Mononuclear cell (primary cell): Measurements from ENCODE around the genes MIA and DMAC2.

- RRBS, result no CpG with 5 or more reads among the region's 15 CpGs
Measured at GRCh38 chr19:40687399-40688204, 2.8 kb downstream of the NUMBL start.

DNA sequence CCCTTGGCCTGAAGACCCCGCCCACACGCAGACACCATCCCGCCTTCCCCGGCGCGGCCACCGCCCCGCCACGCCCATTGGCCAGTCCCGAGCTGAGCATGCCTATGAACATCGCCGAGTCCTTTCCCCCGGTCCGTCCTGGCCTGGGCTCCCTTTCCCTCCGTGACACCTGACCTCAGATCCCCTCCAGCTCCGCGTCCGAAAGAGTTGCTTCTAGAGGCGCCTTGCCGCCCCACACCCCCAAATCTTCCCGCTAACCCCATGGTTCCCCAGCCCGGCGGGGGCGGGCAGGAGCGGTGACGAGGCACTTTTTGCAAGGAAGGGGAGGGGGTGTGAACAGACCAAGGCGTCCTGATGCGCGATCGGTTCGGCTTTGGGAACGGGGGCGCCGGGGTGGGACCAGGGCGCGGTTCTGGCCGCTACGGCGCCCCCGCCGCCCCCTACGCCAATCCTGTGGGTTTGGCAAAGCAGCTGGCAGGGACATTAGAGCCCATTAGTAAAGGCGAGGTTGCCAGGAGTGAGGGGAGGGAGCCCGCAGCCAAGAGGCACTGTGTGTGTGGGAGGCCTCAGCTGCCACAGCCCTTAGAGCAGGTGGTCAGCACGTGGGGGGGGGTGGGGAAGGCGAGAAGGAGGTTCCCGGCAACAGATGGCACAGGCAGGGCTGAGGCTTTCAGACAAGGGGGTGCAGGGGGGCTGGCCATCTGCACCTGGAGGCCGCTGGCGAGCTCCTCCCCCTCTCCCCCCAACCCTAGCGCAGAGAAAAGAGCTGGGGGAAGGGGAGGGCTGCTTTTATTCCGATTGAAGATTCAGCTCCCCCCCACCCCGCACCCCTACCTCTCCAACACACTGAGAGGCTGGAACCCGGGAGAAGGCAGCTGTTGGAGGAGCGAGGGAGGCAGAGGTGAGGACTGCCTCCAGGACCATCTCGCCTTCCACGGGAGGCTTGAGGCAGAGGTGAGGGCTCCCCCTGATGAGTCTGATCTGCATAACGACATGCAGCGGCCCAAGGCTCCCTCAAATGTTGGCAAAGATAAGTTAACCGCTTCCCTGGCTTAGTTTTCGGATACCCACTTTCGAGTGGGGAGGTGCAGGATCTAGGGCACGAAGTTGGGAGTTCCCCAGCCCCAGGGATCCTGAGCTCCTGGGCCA is 681 bp upstream of the NUMBL start:
- RRBS, result 2% methylated on average over 9 of the region's 62 CpGs

DNA sequence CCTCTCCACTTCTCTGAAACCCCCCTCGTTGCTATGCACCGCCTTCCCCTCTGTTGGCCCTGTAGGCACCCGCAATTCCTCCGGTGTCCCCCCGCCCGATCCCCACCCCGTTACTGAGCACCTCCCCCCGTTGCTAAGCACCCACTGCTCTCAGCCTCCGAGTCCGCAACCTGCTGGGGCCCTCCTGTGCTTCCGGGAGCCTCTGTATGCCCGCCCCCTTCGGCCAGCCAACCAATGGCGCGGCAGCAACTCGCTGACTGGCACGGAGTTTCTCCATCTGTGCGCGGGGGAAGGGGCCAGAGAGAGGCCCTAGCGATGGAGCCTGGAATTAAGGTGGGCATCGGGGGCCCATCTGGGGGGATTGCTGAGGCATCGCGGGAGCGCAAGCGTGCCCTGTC is 1.8 kb downstream of the COQ8B start:
- RRBS, result 0% methylated on average over 6 of the region's 25 CpGs

- RRBS, result 2% methylated on average over 17 of the region's 26 CpGs
Measured at GRCh38 chr19:40750785-40751129, 246 bp upstream of the SNRPA start.

GRCh38 chr19:40774785-40775924 is at the start of gene MIA:
Gene MIA, plus strand, starts transcription at chr19:40775521.
- RRBS, result no CpG with 5 or more reads among the region's 19 CpGs

- RRBS, result 4% methylated on average over 11 of the region's 32 CpGs
Measured at GRCh38 chr19:40806628-40807496, 7.9 kb downstream of the EGLN2 start.

DNA sequence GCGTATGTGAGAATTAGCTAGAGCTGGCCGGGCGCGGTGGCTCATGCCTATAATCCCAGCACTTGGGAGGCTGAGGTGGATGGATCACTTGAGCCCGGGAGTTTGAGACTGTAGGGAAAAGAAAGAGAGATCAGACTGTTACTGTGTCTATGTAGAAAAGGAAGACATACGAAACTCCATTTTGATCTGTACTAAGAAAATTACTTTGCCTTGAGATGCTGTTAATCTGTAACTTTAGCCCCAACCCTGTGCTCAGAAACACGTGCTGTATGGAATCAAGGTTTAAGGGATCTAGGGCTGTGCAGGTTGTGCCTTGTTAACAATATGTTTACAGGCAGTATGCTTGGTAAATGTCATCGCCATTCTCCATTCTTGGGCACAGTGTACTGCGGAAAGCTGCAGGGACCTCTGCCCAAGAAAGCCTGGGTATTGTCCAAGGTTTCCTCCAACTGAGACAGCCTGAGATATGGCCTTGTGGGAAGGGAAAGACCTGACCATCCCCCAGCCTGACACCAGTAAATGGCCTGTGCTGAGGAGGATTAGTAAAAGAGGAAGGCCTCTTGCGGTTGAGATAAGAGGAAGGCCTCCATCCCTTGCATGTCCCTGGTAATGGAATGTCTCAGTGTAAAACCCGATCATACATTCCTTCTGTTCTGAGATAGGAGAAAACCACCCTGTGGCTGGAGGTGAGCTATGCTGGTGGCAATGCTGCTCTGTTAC is 23.7 kb downstream of the EGLN2 start:
- RRBS, result no CpG with 5 or more reads among the region's 11 CpGs

- RRBS, result no CpG with 5 or more reads among the region's 11 CpGs
Measured at GRCh38 chr19:40989314-40990438, 1.4 kb upstream of the CYP2B6 start.

- RRBS, result no CpG with 5 or more reads among the region's 17 CpGs
Measured at GRCh38 chr19:41206653-41207308, 12.2 kb upstream of the AXL start.

- RRBS, result no CpG with 5 or more reads among the region's 10 CpGs
Measured at GRCh38 chr19:41309146-41309667, 765 bp upstream of the CCDC97 start.

- RRBS, result no CpG with 5 or more reads among the region's 10 CpGs
Measured at GRCh38 chr19:41320277-41320521, 10.2 kb downstream of the CCDC97 start.

GRCh38 chr19:41321449-41322354 is 11.7 kb downstream of the CCDC97 start:
- RRBS, result no CpG with 5 or more reads among the region's 13 CpGs

- RRBS, result 28% methylated on average over 4 of the region's 24 CpGs
Measured at GRCh38 chr19:41323407-41324393, 13.7 kb downstream of the CCDC97 start.

DNA sequence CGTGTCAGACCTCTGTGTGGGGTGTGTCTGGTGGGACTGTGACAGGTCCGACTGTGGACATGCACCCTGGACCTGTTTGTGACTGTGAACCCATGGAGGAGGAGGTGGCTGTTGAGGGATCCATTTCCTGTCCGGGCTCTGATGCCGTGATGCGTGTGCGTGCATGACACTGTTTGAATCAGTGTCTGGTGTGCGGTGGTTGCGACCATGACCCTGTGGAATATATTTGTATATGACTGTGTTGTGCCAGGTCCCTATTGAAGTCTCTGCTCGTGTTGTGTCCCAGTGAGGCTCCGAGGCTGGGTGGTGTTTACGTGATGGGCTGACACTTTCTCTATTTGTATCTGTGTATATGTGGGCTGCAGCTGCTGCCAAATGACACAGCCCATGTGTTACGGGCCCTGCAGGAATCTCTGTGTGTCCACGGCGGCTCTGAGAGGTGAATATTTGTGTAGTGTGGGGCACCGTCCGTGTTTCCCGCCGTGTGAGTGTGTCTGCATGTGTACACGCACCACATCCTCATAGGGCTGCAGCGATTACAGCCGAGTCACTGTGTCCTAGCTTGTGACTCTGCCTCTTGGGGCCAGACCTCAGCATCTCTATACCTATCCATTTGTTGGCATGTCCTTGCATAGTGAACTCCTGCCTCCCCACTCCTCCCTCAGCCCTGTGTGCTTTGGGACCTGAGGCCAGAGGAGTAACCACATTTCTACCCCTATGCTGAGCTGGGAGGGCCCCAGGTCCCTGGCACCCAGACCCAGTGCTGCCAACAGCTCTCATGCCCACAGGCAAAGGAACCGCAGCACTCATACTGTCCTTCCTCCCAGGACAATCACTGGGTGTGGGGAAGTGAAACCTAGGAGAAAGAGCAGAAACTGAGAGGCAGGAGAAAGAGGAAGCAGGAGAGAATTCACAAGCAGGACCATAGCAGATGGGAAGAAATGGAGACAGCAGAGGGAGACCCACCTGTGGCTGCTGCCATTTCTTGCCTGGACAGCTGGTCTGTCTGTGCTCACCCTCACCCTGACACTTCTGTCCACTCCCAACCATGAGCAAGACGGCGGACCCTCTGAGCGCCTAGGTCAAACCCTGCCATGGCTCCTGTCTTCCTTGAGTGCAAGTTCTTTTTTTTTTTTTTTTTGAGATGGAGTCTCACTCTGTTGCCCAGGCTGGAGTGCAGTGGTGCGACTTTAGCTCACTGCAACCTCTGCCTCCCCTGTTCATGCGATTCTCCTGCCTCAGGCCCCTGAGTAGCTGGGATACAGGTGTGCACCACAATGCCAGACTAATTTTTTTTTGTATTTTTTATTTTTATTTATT is 18.7 kb downstream of the CCDC97 start:
- RRBS, result no CpG with 5 or more reads among the region's 27 CpGs

- RRBS, result no CpG with 5 or more reads among the region's 32 CpGs
Measured at GRCh38 chr19:41331476-41332531, 21.8 kb downstream of the CCDC97 start.

GRCh38 chr19:41338609-41339088 is 15.1 kb downstream of the TGFB1 start:
- RRBS, result no CpG with 5 or more reads among the region's 9 CpGs

DNA sequence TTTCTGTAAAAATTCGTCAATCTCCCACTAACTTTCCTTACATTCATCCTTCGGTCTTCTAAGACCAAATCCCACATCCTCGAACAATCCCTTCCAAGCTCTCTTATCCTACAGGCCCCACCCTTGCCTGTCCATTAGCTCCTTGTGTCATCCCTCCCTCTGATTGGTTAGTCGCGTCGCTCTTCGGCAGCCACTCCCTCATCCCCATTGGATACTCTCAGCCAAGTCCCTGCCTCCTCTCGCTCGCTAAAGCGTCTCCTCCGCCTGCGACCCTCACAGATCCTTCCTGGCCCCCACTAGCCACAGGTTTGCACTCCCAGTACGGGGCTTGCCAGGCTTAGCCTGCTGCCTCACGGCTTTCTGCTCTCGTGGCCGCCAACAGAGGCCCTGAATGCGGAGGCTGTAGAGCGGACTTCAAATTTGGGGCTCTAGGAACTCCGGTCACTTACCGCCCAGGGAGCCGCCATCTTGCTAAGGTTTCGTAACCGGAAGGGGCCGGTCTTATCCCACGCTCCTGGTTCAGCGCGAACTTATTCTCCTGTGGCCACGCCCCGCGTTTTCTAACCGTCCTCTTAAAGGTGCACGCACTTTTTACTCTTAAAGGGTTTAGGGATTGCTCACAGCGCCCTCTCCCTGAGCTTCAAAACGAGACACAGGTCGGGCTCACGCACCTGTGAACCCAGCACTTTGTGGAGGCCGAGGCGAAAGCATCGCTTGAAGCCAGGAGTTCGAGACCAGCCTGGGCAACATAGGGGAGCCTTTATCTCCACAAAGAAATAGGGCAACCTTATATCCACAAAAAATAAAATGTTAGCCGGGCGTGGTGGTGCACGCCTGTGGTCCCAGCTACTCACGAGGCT is at the start of gene DMAC2:
TSS of gene DMAC2 (minus strand) at position 480 of the 860 bp plus-strand sequence.
- RRBS, result no CpG with 5 or more reads among the region's 44 CpGs

DNA sequence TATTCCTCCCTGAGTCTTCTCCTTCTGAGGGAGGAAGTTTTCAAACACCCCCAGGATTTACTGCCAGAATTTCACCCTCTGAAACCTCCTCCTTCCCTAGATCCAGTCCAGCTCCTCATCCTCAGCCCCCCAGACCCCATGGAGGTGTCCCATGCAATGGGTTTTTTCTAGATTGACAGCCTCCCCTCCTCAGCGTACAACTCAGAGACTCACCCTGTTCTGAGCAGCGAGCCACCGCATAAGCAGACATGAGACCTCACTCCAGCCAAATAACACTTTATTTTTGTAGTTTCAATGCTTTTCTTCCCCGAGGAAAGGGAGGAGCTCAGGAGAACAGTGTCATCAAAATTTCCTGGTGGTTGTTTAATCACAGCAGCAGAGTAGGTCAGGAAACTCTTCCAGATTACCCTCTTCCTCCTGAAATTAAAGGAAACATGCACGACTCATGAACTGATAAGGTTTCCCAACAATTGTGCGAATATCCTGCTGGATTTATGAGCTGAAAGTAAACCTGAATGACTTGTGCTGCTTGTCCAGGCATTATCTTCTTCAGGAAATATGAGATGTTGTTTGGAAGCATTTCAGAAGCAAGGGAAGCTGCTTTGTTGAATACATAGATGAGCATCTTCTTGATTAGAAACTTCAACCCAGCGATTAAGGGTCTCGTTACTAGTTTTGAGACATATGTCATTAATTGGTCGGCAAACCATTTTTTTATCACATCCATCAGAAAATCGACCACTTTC is 36.1 kb downstream of the ERICH4 start:
- RRBS, result no CpG with 5 or more reads among the region's 10 CpGs

DNA sequence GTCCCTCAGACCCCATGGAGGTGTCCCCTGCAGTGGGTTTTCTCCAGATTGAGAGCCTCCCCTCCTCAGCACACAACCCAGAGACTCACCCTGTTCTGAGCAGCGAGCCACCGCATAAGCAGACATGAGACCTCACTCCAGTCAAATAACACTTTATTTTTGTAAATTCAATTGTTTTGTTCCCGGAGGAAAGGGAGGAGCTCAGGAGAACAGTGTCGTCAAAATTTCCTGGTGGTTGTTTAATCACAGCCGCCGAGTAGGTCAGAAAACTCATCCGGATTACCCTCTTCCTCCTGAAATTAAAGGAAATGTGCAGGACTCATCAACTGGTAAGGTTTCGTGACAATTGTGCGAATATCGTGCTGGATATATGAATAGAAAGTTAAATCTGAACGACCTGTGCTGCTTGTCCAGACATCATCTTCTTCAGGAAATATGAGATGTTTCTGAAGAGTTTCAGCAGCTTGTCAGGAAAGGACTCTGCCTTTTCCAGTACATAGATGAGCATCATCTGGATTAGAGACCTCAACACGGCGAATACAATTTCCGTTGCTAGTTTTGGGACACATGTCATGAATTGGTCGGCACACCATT is 57.6 kb downstream of the ERICH4 start:
- RRBS, result 82% methylated on average over 3 of the region's 15 CpGs

- RRBS, result no CpG with 5 or more reads among the region's 7 CpGs
Measured at GRCh38 chr19:41551678-41552275, 24.2 kb upstream of the CEACAM21 start.